Epithelial cell of alveolus of lung (primary cell): ENCODE data around the genes GPR55, PSMD1 and ARMC9.

DNA sequence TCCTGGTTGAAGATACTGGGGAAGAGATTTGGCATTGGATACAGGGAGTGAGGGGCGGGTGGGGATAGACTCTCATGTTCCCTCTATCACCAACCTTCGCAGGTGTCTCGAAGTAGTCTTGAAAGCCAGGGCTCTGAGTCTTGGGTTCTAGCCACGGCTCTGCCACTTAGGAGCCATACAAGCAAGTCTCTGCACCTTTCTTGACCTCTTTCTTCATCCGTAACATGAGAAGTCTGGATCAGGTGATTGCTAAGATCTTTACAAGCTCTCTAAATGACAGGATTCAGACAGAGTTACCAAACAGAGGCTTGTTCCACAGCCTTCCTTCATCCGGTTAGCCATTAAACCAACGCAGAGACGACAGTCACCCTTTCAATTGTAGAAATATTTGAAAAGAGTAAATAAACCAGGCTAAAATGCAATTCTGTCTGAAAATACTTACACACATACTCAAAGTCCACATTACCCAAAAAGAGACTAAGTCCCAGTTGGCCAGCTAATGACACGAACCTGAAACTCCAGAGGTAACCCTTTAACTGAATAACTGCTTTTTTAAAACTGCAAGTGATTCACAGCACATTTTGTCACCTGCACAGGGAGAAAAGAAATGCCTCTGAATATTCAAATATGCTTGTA, 38.5 kb upstream of the DNER start:
- RAMPAGE, long total RNA, result no peak
- RRBS, result no CpG with 5 or more reads among the region's 9 CpGs

- RAMPAGE, long total RNA, result no peak
- RRBS, result no CpG with 5 or more reads among the region's 10 CpGs
Observed at GRCh38 chr2:230010488-230011178, 58.1 kb downstream of the SLC16A14 start.

GRCh38 chr2:230166907-230167444, 52.8 kb downstream of the SP110 start:
- RAMPAGE, long total RNA, result no peak
- RRBS, result no CpG with 5 or more reads among the region's 5 CpGs

GRCh38 chr2:230227342-230227654, 1.8 kb downstream of the SP140 start:
- RAMPAGE, long total RNA, result no peak
- RRBS, result no CpG with 5 or more reads among the region's 3 CpGs

GRCh38 chr2:230391795-230392285, 24.2 kb upstream of the SP100 start:
- RAMPAGE, long total RNA, result no peak
- RRBS, result no CpG with 5 or more reads among the region's 6 CpGs

GRCh38 chr2:230411000-230411401, 5.0 kb upstream of the SP100 start:
- RAMPAGE, long total RNA, result no peak
- RRBS, result no CpG with 5 or more reads among the region's 7 CpGs

DNA sequence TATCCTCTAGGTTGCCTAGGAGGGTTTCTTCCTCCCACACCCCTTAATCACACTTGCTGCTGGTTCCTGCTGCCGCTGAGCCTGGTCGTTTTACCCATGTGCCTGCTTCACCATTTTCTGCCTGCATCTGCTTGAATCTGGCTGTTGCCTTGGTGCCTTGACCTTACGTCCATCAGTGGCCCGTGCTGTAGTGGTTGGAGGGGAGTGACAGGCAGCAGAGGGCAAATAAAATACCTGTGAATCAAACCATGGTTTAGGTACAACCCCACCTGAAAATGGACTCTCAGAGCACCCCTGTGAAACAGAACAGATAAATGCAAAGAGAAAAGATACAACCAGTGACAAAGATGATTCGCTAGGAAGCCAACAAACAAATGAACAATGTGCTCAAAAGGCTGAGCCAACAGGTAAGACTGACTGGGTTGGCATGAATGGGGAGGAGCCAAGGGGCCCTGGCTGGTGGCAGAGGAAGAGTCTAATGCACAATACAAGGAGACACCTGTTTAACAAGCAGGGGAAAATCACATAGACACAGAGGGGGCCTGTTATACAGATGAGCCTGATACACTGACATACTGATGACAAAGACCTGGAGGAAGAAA, 33.4 kb downstream of the SP100 start:
- RAMPAGE, long total RNA, result no peak
- RRBS, result no CpG with 5 or more reads among the region's 5 CpGs

GRCh38 chr2:230514724-230515595, 99.0 kb downstream of the SP100 start:
- RAMPAGE, long total RNA, result no peak
- RRBS, result no CpG with 5 or more reads among the region's 8 CpGs

GRCh38 chr2:230667241-230667661, 45.4 kb upstream of the CAB39 start:
- RAMPAGE, long total RNA, result no peak
- RRBS, result no CpG with 5 or more reads among the region's 4 CpGs

DNA sequence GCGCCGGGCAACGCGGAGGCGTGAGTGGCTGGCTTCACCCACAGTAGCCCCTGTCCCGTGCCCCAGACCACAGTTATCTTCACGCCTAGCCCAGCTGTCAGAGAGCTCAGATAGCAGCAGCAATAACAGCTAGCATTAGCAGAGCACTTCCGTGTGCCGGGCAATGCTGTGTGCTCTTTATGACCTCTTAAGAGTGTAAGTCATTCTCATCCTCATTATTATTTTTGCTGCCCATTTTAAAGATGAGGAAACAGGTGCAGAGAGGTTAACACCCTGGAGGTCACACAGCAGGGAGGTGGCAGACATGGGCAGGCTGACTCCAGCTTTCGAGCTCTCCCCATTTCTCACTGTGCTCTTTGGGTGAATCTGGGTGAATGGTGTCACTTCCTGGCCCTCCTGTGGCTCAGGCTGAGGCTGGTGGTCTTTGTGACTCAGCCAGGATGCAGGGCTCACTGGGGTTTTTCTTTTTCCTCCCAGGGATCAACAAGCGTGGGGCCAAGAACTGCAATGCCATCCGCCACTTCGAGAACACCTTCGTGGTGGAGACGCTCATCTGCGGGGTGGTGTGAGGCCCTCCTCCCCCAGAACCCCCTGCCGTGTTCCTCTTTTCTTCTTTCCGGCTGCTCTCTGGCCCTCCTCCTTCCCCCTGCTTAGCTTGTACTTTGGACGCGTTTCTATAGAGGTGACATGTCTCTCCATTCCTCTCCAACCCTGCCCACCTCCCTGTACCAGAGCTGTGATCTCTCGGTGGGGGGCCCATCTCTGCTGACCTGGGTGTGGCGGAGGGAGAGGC, 13.0 kb downstream of the ITM2C start:
- RAMPAGE, long total RNA, result no peak
- RRBS, result no CpG with 5 or more reads among the region's 22 CpGs

- RAMPAGE, long total RNA, result no peak
- RRBS, result no CpG with 5 or more reads among the region's 9 CpGs
Observed at GRCh38 chr2:230880041-230880361, 15.3 kb downstream of the ITM2C start.

DNA sequence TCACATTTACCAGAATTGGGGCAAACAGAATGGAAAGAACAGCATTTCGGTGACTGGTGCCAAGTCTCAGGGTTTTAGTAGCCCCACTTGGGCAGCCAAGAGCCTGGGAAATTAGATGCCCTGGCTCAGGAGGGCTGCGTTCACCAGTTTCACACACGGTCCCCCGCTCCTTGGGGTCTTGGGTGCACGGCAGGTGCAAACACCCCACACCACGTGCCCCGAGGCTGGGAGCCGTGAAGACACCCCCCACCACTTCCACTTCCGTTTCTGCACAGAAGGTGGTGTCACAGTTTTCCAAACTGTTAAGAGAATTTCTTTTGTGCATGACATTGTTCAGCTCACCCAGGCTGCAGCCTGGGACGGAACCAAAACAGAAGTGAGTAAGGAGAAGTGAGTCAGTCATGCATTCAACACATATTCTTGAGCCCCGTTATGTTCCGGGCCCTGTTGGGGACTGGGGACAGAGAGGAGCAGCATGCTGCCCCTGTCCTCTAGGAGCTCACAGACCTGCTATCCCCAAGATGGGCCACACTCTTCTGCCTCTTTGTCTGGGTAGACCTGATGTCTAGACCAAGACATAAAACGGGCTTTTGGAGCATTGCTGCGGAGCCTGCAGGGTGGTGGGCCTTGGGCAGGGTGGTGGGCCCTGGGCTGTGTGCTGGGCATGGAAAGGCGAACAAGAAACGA, 29.6 kb downstream of the ITM2C start:
- RAMPAGE, long total RNA, result no peak
- RRBS, result no CpG with 5 or more reads among the region's 16 CpGs

GRCh38 chr2:230902225-230902611, 22.8 kb downstream of the GPR55 start:
- RAMPAGE, long total RNA, result no peak
- RRBS, result no CpG with 5 or more reads among the region's 5 CpGs

DNA sequence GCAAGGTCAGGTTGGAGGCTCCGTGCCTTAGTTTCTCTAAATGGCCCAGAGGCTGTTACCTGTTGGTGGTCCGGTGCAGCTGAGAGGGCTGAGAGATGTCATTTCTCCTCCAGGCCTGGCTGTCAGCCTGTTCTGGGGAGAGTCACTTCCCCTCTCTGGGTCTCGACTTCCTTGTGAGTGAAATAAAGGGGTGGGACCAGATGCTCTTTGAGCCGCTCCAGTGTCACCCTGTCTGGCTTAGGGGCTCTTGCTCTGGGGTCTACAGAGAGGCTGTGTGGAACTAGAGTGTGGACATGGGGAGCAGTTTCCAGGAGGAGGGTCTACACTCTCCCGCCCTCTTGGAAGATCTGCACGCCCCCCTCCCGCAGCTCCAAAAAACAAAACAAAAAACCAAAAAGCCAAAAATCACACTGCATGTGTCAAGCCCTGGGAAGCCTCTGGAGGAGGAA, at the start of gene GPR55:
Gene GPR55, minus strand, starts transcription at position 134 of the 449 bp plus-strand sequence.
- RAMPAGE, long total RNA, result no peak
- RRBS, result no CpG with 5 or more reads among the region's 7 CpGs

DNA sequence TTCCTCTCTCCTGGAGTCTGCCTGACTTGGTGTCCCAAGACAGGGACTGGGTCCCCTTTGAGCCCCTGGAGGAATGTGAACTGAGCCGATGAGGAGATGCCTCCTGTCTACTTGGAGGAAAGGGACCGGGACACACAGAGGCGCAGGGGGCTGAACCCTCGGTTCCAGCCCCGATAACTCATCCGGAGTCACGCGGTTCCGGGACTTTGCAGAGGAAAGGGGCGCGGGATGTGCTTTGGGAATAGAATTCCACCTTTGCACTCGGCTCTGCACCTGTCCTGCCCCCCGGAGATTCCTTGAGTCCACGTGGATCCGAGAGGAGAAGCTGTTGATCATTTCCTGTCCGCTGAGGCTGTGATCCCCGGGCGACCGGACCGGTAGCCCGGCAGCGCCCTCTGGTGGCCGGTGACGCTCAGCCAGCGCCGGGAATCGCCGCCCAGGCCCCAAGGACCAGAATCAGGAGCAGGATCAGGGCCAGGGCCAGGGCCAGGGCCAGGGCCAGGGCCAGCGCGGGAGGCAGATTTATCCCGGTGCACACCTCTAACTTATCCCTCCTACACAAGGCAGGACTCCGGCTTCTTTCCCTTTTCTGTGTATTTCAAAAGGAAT, 8.8 kb upstream of the SPATA3 start:
- RAMPAGE, long total RNA, result no peak
- RRBS, result 3% methylated on average over 21 of the region's 32 CpGs

DNA sequence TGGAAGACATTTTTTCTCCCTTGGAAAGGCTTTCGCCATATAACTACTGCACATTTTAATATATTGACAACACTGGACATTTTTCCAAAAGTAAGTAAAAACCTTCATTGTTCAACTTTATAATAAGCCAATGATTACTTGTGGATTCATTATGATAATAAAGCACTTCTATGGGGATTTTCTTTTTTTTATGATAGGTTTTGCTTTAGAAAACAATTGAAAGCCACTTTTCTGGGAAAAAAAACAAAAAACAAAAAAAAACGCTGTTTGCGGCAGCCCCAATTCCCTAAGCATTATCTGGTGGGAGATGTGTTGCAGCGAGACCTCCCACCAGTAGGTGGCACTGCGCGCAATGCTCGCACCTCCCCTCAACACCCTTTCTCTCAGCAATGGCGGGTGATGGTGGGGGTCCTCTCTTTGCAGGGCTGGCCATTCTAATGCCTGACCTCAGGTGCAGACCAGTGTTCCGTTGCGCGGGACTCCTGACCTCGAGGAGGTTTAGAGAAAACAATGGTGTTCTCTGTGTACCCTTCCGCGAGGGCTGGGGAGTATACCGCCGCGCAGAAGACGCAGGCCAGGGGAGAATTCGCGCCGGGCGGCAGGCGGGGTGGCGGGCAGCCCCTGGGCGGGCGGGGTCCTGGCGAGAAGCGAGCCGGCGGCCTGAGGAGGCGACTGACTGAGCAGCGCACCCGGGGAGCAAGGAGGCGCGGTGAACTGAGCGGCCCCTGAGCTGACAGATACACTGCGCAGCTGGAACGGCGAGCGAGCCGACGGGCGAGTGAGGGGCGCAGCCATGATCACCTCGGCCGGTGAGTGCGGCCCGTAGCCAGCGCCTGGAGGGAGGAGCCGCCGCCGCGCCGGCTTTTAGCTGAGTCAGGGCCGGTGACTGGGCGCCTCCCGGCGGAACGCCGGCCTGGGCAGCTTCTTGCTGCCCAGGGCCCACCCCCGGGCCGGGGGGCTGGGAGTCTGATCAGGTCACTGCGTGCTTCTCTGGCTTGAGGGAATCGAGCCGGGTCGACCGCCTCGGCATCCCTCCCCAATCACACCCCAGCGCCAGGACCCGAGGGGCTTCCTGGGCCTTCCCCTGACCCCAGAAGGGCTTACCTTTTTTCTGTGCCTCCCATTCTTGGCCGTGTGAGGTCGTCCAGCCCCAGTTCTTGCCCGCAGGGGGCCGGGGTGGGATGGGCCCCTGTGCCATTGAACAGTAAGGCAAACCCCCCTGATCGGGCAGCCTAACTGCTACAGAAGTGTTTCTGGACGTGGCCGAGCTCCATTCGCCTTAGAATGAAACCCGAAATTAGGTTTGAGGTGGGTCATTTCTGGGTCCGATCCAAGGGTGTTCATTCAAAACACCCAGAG, at the start of gene PSMD1:
Gene PSMD1, plus strand, starts transcription at position 635 of the 1,359 bp plus-strand sequence.
- RAMPAGE, long total RNA, result start-site peak on the plus strand centred at position 669 of the sequence, 47 bp wide, 1,282 and 2,377 reads in 2 replicates
- RRBS, result 2% methylated on average over 22 of the region's 80 CpGs

GRCh38 chr2:231181778-231182196, 16.6 kb upstream of the ARMC9 start:
- RAMPAGE, long total RNA, result no peak
- RRBS, result no CpG with 5 or more reads among the region's 8 CpGs

DNA sequence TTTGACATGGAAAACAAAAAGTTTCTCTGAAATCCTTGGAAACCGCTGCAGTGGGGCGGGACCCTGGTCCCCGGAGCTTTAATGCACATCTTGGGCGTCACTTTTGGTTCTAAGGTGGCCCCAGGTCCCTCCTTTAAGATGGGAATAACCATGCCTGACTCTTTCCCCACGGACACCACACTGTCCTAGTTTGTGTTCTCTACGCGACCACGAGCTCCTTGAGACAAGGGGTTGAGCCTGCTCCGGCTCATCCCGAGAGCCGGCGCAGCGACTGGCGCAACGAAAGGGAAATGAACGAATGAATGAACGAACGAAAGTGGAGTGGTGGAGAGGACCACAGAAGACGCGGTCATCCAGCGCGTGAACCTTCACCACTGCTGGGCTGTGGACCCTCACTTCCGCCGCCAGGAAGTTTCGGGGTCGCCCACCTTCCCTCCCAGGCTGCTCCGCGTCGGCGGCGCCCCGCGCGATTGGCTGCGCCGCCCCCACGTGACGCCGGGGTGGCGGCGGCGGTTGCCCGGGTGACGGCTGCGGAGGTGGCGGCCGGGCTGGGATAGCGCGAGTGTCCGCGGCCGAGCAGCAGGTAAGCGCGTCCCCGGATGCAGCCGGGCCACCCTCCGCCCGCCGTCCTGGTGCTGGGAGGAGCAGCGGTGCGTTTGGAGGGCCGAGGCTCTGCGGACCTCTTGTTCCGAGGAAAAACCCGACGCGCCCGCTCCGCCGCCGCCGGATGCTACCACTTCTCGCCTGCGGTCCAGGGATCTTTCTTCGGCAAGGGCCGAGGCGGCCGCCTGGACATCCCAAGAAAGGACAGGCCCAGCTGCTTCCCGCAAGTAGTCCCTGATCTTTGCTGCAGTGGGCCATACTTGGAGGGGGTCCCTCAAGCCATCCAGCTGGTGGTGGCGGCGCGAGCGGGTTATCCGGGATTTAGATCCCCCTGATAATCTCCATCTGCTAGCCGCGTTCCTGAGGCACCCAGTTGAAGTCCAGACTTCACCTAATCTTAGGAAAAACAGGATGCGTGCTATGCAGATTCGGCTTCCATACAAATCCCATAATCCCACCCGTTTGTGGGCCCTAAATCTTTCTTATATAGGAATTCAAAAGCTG, at the start of gene ARMC9:
Gene ARMC9, plus strand, starts transcription at position 516 of the 1,107 bp plus-strand sequence.
- RAMPAGE, long total RNA, result start-site peak on the plus strand centred at position 532 of the sequence, 68 bp wide, 125 and 28 reads in 2 replicates
- RRBS, result 1% methylated on average over 9 of the region's 89 CpGs

DNA sequence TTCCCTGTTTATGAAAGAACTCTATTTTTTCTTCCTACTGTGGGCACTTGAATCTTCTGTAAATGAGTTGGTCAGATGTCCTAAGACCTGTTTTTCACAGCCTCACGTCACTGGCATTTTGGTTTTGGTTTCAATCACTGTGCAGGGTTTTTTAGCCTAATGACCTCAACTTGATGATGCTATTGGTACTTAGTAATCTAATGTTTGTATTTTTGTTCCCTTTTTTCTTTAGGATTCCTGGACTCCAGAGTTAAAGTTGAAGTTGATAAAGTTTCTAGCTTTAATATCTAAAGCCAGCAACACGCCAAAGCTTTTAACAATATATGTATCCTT, 24.0 kb downstream of the ARMC9 start:
- RAMPAGE, long total RNA, result no peak
- RRBS, result no CpG with 5 or more reads among the region's 2 CpGs

GRCh38 chr2:231299347-231299921, 96.1 kb upstream of the B3GNT7 start:
- RAMPAGE, long total RNA, result no peak
- RRBS, result no CpG with 5 or more reads among the region's 7 CpGs